Colon Carcinoma Metastatic in the Brain (tissue), 2 donors: ENCODE results near the gene PLN.

DNA sequence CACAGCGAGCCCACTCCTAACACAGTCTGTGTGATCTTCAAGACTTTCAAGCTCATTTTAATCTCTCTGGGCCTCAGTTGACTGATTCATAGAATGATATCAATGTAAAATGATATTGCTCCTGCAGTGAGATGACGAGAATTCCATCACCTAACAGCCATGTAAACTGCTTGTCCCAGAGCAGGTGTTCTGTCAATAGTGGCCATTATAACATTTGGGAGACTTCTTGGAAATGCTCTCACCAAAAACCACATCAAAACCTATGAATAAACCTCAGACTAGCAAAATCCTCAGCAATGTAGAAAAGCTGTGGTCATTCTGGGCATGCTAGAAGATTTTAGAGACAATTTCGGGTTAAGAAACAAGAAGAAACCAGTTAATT lies 225.4 kb downstream of the FRK start:
- PRO-cap, 2 experiments: no peak in any of the 2 experiments

GRCh38 chr6:116222868-116223340 lies 31.0 kb downstream of the TSPYL4 start:
- PRO-cap, 2 experiments: no peak in any of the 2 experiments

DNA sequence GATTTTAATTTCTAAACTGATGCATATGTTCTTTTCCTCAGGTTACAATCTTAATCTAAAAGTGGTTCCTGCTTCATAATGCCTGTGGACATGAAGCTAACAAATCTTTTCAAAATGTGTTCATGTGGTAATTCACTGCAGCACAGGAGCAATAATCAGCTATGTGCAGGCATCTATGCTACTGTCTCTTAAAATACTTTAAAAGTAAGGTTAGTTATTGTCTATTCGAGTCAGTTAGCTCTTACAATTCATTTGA lies 852 bp upstream of the TSPYL4 start:
- PRO-cap, 2 experiments: no peak in any of the 2 experiments

DNA sequence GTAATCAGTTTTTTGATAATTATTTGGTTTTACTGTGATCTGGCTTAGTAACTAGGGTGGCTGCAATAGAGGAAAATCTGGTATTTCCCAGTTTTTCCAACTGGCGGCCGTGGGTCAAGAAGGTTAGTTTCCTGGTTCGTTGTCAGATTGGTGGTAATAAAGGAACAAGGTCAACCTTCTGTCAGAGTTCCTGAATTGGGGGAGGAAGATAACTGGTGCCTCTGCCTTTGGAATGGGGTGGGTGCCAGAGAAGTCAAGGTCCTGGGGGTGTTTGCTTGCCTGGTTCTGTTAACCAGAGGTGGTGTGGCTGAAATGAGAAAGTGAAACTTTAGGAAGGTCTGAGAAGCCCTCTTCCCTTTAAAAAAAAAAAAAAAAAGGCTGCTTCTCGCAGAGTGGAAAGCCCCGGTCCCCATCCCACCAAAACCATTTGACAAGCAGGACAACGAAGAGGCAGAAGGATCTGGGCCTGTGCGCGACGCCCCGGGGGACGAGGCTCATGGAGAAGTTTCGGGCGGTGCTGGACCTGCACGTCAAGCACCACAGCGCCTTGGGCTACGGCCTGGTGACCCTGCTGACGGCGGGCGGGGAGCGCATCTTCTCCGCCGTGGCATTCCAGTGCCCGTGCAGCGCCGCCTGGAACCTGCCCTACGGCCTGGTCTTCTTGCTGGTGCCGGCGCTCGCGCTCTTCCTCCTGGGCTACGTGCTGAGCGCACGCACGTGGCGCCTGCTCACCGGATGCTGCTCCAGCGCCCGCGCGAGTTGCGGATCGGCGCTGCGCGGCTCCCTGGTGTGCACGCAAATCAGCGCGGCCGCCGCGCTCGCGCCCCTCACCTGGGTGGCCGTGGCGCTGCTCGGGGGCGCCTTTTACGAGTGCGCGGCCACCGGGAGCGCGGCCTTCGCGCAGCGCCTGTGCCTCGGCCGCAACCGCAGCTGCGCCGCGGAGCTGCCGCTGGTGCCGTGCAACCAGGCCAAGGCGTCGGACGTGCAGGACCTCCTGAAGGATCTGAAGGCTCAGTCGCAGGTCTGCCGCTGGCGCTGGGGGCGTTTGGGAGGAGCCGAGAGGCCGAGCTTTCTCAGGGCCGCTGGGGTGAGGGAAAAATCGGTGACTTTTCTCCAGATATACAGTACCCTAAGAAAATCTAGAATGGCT lies 634 bp downstream of the CALHM6 start:
- PRO-cap, 2 experiments: no peak in any of the 2 experiments

DNA sequence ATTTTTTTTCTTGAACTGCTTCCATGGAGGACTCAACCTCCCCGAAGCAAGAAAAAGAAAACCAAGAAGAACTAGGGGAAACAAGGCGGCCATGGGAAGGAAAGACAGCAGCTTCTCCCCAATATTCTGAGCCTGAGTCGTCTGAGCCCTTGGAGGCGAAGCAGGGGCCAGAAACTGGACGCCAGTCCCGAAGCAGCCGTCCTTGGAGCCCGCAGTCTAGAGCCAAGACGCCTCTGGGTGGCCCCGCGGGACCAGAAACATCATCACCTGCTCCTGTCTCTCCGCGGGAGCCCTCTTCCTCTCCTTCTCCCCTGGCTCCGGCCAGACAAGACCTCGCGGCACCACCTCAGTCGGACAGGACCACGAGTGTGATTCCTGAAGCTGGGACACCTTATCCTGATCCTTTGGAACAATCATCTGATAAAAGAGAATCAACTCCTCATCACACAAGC lies 348 bp downstream of the RSPH4A start:
- PRO-cap, 2 experiments: no peak in any of the 2 experiments

DNA sequence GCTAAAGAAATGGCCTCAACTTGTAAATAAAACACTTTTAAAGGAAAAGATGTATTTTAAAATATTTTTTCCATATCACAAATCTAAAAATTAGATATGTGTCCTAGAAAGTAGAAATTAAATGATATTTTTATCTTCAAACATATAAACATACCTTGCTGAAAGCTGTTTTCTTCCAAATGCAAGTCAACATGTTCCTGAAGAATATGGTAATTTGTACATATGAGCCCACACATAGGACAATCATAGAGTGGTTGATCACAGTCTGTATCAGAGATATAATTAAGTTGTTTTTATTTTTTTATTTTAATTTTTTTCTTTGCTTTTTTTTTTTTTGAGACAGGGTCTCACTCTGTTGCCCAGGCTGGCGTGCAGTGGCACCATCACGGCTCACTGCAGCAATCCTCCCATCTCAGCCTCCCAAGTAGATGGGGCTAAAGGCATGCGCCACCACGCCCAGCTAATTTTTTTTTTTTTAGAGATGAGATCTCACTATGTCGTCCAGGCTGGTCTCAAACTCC lies 7.9 kb downstream of the ZUP1 start:
- PRO-cap, 2 experiments: no peak in any of the 2 experiments

DNA sequence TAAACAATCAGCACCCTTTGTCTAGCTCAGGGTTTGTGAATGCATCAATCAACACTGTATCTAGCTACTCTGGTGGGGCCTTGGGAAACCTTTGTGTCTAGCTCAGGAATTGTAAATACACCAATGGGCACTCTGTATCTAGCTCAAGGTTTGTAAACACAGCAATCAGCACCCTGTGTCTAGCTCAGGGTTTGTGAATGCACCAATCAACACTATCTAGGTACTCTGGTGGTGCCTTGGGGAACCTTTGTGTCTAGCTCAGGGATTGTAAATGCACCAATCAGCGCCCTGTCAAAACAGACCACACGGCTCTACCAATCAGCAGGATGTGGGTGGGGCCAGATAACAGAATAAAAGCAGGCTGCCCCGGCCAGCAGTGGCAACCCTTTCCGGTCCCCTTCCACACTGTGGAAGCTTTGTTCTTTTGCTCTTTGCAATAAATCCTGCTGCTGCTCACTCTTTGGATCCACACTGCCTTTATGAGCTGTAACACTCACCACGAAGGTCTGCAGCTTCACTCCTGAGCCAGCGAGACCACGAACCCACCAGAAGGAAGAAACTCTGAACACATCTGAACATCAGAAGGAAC lies 138.4 kb downstream of the RFX6 start:
- PRO-cap, 2 experiments: no peak in any of the 2 experiments

- PRO-cap, 2 experiments: no peak in any of the 2 experiments
These were observed 127.7 kb upstream of the VGLL2 start for GRCh38 chr6:117137699-117137991.

DNA sequence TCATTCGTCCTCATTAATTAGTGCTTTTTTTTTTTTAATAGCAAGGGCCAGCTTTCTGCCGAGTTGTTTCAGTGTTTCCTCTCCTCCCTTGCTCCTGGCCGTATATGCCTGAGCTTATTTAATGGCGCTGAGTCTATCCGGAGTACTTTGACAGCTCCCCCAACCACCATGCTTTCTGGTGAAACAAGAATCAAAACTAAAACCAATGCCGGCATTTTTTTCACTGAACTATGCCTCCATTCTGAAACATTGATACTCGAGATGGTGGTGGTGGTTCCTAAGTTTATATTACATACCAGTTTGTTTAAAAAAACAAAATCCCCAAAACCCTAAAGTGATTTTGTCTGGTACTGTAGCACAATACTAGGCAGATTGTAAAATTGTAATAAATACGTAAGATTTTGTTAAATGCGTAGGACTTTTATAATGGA lies 1.2 kb downstream of the DCBLD1 start:
- PRO-cap, 2 experiments: no peak in any of the 2 experiments

DNA sequence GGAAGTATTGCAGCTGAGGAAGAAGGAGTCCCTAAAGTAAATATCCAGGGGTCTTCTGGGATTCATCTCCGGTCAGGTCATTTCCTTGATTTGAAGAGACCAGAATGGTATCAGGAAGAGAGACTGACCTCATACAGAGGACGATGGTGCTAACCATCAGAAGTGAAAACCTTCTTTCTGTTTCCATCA lies 52.6 kb downstream of the DCBLD1 start:
- PRO-cap, 2 experiments: no peak in any of the 2 experiments

- PRO-cap, 2 experiments: no peak in any of the 2 experiments
These were observed 260.5 kb upstream of the PLN start for GRCh38 chr6:118287446-118288118.

GRCh38 chr6:118384394-118384724 lies 163.7 kb upstream of the PLN start:
- PRO-cap, 2 experiments: no peak in any of the 2 experiments

DNA sequence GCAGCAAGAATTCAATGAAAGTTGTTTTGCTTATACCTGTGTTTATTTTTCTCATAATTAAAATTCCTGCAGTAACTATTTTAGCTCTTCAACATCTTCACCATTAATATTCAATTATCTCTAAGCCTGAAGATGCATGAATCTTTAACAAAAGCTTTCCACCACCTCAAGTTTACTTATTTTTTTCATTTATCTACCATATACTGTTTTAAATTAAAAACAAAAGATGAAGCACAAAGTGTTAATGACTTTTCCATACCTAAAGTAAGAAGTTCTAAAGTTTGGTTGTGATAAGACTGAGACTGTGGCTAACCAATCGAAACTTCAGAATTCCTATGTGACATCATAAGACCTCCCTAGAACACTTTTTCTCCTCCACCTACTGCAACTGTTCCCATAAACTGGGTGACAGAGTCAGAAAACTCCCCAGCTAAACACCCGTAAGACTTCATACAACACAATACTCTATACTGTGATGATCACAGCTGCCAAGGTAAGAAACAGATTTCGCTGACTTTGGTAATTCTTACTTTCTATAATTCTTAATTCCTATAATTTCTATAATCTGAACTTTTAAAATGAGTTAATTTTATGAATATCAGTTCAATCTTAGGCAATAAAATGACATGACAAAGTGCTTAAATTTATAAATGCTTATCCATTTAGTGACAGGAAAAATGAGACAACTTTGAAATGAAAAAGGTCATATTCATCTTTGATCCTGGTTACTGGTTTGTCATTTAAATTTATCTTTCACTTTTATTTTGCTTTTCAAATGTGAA lies at the start of gene PLN:
PLN (plus strand) TSS at position 397 of the 782 bp plus-strand sequence.
- PRO-cap, 2 experiments: no peak in any of the 2 experiments

DNA sequence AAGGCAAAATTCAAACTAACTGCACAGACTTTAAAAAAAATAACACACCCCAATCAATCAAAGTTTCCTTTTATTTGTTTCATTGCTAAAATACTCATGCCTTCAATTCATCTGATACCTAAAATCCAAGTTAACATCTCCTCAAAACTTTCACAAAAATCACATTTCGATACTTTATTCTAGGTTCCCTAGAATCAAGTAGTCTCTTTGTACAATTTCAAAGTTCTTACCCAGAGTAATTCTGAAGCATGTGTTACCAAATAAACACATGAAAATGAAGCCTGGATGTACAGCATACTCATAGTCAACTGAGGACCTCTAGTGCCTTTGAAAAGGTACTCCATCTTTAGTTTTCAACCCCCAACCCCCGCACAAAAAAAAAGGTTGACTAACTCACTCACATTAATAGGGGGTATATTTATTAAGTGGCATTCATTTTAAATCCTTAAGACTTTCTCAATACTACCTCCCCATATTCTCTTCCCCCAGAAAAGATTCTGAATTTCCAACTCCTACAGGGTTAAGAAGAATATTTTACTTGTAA lies 2.9 kb downstream of the PLN start:
- PRO-cap, 2 experiments: no peak in any of the 2 experiments

GRCh38 chr6:118558742-118559382 lies 10.8 kb downstream of the PLN start:
- PRO-cap, 2 experiments: no peak in any of the 2 experiments

DNA sequence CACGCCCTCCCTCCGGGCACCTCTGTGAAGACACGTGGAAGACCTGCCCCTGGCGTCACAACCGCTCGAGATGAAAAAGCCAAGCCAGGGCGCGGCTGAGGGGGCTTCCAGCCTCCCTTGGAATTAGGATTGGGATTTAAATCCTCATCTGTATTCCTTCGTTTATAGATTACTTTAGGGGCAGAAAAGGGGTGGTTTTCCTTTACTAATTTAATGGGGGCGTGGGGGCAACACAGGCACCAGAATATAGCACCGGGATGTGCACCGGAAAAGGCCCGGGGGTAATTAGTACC lies 436 bp upstream of the CEP85L start:
- PRO-cap, 2 experiments: no peak in any of the 2 experiments

DNA sequence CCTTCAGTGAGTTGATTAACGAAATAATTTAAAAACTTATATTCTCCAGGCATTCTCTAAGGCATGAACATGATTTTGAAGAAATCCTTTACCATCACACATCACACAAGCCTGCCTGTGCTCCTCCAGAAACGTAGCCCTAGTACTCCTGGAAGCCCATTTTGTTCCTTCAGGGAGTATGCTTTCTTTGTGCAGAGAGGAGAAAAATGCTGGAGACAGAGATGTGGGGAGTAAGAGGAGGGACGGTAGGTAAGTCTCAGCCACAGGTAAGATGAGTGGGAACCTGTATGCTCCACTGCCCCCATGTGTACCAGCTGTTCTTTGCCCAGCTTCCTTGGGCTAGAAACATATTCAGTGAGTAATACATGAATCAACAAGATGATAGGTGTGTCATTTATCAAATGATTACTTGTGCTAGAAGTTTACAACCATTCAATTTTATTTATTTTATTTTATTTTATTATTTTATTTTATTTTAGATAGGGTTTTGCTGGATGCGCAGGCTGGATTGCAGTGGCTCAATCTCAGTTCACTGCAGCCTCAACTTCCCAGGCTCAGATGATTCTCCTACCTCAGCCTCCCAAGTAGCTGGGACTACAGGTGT lies 13.6 kb upstream of the CEP85L start:
- PRO-cap, 2 experiments: no peak in any of the 2 experiments

DNA sequence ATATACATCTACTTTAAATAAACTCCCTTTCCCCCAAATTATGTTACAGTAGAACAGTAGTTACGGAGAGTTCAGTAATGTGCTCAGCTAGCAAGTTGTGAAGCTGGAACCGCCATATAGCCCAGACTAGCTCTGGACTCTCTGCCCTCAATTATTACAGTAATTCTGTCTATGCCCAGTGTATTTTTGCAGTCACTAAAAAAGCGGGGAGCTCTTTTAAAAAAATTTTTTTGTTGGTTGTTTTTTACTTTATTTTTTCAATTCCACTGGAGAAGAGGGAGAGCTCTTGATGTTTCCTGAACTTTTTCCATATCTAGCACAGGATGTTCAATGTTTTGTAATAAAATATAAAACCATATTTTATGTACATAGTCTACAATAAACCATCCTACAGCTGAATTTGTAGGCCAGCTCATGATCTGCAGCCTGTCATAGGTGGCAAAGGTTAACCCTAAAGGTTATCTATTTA lies 48.6 kb upstream of the ASF1A start:
- PRO-cap, 2 experiments: no peak in any of the 2 experiments

DNA sequence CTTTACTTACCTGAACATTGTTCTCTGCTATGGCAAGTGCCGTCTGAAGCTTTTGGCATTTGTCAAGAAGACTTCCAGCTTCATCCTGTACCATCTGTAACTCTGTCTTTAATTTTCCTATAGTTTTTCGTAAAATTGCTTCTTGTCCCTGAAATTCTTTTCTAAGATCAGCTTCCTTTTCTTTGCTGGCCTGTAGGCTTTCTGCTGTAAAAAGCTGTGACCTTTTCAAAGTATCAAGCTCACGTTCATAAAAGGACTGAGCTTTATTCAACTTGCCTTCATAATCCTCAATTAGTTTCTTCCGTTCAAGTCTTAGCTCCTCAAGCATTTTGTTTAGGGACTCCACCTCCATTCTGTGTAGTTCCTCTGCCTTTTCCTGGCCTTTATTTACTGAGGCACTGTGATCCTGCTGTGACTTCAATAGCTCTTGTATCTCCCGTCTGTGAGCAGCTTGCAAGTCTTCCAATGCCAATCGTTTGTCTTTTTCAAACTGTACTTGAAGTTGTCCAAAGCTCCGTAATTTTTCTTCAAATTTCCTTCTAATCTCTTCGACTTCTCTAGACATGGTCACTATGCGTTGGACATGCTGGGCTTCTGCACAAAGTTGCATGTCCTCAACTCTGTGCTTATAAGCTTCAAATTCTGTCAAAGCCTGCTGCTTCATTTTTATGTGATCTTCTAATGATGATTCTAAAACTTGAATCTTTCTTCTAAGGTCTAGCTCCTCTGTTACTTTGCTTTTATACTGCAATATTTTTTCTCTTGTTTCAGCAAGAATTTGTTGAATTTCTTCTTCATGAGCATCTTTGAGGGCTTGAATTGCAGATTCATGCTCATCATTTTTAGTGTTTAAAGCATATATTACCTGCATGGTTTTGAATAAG lies 54.3 kb downstream of the FAM184A start:
- PRO-cap, 2 experiments: no peak in any of the 2 experiments

GRCh38 chr6:119076989-119077666 lies 1.3 kb downstream of the FAM184A start:
- PRO-cap, 2 experiments: no peak in any of the 2 experiments